Progenitor cell of endocrine pancreas (in vitro differentiated cells): ENCODE measurements around a stretch of chr12.

- PRO-cap, result no peak
These were observed 13.0 kb downstream of the CNOT2 start for GRCh38 chr12:70255932-70256900.

DNA sequence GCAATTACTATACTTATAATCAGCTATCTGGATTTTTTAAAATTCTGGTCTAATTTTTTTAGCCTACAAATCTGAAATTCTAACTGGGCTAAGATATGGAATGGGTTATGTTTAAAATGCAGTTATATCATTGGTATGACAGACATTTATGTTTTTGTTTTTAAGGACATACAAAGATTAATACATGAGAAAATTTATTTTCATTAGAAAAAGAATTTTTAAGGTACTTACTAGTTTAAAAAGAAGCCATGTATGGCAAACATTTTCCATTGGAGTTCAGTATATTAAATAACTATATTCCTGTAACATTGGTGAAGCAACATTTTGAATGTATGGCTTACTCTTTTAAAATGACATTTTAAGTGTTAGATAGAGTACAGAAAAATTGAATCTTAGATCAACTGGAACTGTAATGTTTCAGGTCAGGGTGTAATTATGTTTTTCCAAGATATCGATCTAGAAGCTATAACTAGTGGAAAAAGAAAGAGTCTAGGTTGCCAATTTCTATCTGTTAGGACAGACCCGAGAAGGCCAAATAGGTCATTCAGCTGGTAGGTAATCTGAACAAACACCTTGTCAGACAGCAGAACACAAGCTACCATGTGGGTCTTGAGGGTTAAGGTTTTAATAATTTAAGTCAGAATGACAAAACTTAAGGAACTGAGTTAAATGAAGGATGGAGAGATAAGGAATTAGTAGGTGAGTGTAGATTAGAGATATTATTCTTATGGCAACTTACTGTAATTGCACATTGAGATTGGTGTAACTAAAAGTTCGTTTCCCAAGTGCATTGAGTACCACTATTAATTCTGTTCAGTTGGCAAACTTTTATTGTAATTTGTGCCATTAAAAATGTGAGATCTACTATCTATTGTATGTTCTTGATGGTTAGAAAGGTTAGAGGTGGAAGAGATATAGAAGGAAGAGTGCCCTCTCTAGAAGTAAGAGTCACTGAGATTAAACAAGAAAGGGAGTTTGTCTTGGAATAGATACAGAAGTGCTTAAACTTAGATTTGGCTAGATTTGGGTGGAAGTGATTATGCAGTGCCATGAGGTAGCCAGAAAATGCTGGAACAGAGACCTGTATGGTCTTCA, 44.9 kb upstream of the KCNMB4 start:
- PRO-cap, result no peak

DNA sequence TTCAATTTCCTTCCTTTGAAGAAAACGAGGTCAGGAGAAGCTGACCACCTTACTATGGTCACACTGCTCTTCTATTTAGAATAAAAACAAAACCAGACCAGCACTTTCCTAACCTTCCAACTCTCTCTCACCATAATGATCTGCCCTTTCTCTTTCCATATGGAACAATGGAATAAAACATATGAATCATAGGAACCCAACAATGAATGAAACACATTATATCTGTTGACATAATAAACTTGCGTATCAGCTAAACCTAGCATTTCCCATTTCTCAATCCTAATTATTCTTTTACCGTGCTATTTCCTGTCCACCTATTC, 88.0 kb downstream of the PTPRB start:
- PRO-cap, result no peak

- PRO-cap, result no peak
These were observed 87.1 kb downstream of the PTPRB start for GRCh38 chr12:70550020-70550597.

DNA sequence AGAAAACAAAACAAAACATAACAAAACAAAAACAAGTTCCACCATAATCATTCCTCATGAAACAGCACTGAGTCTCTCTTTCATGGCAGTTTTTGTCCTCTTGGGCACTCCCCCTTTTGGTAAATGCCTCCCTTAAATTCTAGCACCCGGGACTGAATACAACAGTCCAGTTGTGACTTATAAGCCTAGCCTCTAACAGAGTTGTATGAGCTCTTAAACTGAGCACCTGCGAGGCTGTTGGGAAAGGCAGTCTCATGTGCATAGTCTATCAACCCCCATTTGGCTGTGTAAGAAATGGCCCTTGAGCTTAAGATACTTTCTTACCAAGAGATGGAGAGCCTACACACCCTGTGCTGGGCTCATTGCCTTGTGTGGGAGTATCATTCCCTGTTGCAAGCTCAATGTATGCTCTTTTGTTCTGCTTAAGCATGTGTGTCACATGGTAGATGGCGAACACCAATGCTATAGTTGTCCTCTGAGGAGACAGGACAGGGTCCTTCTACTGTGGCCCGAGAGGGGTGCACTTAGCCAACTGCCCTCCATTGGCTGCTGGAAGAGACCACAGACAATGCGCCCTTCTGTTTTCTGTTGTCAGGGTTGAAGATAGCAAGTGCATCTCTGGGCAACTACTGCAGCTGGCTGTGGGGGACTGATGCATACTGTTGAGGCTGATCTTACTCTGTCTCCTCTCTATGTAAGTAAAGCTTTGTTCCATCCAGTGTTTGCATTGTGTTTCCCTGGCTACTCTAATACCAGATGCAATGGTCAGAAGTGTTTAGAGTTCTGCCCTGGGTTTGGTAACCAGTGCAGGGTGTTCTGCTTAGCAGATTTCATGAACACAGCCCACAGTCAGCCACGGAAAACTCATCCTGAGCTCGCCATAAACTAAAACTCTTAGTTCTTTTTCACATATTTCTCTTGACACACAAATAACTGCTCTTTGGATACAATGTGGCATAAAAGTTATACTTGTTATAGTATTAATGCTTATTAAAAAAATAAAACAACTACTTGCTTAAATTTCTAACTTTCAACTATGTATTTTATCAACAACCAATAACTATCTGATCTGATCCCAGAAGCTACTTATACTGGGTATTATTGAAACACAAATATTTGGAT, 79.5 kb downstream of the PTPRB start:
- PRO-cap, result no peak

- PRO-cap, result no peak
These were observed 3.7 kb upstream of the TSPAN8 start for GRCh38 chr12:71161474-71161887.

DNA sequence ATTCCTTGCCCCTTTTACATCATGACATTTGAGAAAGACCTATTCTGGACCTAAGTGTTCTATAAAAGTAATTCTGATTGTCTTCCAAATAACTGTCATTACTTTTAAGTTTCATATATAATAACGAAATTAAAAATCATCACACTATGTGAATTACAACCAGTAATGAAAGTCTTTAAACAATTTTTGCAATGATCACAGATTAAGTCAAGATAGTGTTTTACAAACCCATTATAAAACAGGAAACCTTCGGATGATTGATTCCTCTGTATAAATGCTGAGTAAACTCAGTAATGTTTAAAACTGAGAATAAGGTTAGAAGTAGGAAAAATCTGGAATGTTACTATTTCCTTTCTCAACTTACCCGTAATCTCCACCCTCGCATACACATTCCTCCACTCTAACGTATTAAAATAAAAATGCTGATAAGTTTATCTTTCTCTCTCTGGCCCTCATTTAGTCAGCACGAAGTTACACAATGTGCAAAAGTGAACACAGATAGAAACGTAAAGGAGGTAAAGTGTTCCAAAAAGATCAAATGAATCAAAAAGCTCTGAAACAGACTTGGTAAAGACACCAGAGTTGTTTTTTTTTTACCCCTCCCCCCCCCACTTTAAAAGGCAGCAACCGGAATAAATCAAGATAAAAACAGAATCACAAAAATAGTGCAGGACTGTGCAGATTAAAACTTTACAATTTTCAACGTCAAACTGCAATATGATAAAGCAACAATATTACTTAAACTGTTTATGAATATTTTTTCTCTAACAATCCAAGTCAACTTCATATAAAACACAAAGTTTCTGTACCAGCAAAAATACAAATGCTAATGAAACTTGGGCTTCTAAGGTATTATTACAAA, 1.5 kb downstream of the ZFC3H1 start:
- PRO-cap, result no peak

DNA sequence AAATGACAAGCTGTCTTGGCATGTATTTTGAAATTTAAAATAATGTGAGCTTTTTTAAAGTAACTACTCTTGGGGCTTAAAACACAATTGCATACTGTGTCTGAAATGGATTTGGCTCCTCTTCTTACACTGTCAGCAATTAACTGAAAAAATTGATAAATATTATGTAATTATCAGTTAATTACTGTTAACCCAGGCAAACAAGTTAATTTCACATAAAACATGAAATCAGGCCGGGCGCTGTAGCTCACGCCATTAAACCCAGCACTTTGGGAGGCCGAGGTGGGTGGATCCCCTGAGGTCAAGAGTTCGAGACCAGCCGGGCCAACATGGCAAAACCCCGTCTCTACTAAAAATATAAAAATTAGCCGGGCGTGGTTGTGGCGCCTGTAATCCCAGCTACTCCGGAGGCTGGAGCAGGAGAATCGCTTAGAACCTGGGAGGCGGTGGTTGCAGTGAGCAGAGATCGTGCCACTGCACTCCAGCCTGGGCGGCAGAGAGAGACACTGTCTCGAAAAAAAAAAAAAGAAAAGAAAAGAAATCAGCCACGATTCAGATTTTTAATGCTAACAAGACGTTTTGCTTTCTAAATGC, 563 bp upstream of the TMEM19 start:
- PRO-cap, result no peak

DNA sequence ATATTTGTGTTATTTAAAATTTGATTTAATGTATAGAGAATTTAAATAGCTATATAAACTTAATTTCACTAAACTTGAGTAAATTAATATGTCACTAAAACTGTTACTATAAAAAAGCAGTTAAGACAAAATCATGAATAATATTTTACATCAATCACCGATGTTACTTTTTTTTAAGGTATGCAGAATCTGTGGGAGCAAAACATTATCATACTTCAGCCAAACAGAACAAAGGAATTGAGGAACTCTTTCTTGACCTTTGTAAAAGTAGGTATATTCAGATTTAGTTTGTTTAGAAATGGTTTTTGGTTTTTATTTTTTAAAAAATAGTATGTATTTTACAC, 27.7 kb downstream of the RAB21 start:
- PRO-cap, result no peak

DNA sequence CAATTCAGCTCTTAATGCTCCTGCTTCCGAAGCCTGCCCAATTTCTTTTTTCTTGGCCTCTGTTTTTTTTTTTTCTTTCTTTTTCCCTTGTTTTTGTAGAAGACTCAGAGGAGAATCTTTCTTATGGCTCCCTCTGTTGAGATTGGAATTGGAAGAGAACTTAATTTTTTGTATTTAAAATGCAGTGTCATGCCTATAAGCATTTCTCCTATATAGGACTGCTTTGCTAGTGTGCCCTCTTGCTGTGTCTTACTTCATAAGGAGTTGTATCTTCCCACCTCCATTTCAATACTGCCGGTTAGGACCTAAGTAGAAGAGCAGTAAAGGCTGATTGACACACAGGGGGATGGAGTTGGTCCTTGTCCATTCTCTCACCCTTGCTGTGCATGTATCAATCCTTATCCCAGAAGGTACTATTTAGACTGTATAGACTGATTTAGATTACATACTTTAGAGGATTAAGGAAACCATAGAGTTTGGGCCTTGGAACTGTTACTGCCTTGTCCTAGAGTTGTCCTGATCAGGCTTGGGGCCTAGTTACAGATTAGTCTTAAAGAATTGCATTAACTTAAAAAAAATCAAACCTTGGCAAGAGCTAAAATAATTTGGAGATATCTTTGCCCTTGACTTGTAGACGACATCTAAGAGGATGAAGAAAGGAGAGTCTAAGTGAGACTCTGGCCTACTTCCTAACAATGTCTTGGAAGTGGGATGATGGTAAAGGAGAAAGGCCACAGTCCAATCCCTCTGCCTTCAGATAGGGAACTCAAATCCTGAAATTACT, 2.6 kb downstream of the ATXN7L3B start:
- PRO-cap, result no peak

GRCh38 chr12:75660224-75660408, 148.7 kb upstream of the KRR1 start:
- PRO-cap, result no peak

DNA sequence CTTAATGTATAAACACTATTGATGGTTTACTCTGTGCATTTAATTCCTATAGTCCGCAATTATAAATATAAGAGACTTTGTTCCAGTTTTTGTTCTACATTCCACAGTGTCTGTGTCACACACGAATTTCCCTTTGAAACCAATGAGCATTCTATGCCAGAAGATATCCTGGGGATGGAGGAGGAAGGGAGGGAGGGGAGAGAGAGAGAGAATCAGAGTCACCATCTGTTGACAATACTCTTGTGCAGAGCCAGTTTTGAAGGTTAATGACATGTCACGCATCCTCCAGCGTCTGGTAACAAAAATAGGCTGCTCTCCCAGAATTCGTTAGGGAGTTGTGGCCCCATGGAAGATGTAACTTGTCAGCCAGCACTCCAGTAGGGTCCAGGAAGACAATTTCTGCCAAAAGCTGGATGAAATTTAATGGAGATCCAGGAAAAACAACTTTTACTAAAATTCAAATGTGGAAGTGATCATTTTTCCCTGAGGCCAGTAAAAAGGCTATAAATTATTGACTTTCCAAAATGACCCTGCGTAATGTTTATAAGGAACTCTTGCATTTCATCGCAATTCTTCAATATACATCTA, 213.6 kb upstream of the KRR1 start:
- PRO-cap, result no peak

GRCh38 chr12:75974505-75974911, 110.0 kb downstream of the NAP1L1 start:
- PRO-cap, result no peak

- PRO-cap, result no peak
These were observed 105.3 kb downstream of the NAP1L1 start for GRCh38 chr12:75979110-75979747.

DNA sequence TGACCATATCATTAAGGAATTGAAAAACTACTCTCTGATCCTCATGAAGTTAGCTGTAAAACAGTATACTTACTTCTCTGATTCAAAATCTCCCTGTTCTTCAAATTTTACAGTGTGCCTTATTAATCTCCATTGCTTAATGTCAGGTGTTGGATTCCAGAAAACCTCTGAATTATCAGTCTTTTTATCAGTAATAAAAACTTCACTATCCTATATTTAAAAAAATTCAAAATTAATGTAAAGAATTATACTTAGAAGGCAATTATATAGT, 23.1 kb upstream of the BBS10 start:
- PRO-cap, result no peak

DNA sequence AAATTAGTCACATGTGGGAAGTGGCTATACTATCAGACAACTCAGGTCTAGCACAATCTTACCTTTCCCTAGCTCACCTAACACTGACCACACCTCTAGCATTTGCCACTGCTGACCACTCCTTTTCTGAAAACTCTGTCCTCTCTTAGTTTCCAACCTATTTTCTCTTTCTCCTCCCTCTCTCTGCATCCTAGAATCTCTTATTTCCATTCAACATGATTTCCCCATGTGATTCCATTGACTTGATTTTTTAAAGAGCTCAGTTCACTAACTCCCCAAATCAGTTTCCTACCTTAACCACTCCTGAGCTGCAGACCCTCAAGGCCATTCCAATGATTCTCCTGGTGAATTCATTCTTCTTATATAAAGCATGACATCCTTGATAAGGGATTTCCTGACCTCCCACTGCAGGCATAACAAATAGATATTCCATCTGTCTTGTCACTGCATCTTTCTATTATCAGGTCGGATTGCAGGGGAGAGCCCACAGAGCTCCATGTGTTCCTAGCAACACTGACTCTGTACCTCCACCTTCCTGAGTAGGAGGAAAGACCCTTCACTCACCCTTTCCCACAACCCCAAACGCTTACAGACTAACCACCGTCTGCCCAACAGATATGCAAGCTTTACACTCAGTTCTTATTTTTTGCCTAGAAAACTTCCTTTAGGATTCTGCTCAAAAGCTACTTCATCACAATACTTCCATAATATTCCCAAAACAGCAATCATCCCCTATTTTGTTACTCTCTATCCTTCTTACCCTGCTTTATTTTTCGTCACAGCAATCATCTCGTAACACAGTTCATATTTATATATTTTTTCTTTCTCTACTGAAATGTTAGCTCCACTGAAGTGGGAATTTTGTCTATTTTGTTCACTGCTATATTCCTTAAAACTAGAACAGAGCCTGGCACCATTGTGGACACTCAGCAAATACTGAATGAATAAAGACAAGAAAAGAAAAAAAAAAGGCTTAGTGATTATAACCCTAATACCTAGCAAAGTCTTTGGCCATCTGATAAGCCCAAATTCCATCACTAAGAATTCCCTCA, 90.3 kb downstream of the OSBPL8 start:
- PRO-cap, result no peak

DNA sequence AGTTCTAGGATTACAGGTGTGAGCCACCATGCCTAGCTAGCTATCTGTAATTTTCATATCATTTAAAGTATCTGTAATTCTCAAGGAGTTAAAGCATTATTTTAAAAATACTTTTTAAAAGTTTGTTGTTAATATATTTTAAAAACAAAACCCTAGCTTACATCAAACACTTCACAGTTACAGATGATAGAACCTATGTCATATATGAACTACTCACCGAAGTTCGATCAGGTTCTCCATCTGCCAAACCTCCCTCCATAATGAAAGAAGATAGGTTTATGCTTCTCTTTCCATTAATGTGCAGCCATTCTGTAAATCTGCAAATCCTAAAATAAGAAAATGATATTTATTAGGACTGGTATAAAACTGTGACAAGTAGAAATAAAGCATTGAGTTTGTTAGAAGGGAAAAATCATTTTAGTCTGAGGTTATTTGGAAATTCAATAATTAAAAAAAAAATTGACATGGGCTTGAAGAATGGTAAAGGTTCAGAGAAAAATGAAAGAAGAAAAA, 72.2 kb downstream of the OSBPL8 start:
- PRO-cap, result no peak

GRCh38 chr12:76866076-76866732, 12.6 kb downstream of the CSRP2 start:
- PRO-cap, result no peak

DNA sequence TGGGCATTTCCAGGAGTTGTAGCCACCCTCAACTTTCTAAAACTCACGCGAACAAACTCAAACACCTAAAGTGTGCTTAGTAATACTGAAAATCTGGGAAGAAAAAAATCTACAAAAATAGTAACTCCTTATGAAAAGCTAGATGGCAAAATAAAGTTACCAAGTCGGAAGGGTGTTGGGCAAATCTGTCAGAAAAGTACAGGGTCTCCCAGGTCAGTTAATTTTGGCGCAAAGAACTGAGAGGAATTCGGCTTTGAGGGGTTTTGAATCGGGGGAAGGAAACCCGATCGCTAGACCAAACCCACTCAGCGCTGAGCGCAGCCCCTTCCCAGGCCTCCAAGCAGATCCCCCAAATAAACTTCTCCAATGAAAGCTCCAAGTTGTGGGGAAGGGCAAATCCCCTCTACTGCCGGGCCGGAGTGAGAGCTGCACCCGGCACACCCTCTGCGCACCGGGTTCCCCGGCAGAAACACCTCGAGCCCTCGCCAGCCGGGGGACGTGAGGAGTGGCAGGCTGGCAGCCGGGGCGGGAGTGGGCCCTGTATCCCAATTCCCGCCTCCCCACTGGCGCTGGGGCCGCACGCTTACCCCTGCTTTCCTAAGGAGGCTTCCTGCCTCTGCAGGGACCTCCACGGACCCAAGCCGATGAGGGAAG, 484 bp downstream of the E2F7 start:
- PRO-cap, result unidirectional peak, plus-strand start at position 293 of the sequence; bidirectional peak, plus-strand start at position 466 of the sequence, minus-strand start at position 533 of the sequence

DNA sequence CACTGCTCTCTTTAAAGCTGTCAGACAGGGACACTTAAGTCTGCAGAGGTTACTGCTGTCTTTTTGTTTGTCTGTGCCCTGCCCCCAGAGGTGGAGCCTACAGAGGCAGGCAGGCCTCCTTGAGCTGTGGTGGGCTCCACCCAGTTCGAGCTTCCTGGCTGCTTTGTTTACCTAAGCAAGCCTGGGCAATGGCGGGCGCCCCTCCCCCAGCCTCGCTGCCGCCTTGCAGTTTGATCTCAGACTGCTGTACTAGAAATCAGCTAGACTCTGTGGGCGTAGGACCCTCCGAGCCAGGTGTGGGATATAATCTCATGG, 113.4 kb upstream of the E2F7 start:
- PRO-cap, result no peak